Mammary epithelial cell (primary cell): ENCODE results near the gene RRBP1.

GRCh38 chr20:17556823-17557256, 13.0 kb upstream of the DSTN start:
- CAGE, long polyA plus RNA: no peak
- RRBS: no CpG with 5 or more reads among the region's 5 CpGs

GRCh38 chr20:17562618-17563137, 7.2 kb upstream of the DSTN start:
- CAGE, long polyA plus RNA: no peak
- RRBS: no CpG with 5 or more reads among the region's 3 CpGs

DNA sequence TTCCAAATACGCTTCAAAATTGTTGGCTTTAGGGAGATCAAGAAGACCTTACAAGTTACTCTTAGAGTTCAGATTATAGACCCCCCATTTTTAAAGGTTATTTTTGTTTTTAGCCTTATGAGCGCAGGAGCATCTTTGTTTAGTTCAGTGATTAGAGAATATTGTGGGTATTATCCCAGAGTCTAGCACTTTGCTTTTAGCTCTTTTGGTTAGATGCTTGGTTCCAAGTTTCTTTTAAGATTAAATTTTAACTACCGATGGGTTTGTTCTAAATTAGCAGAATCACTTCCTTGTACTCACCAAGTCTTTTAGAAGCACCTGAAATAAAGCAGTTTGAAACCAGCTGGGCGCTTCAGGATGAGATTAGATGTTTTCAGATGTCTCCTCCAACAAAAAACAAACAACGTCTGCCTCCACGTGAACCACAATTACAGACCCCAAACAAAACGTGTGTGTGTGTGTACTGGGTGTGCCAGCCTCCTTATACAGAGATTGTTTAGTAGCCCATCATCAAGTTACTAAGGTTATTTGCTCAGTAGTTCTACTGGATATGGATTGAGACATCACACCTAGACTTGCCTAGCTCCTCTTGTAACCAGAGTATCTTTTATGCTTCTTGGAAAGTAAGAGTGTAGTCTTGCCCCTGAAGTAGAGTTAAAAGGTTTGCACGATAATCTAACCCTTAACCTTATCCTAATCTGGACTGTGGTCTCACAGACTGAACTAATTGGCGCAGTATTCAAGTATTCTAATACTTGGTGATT, 2.2 kb downstream of the DSTN start:
- CAGE, long polyA plus RNA: no peak
- RRBS: no CpG with 5 or more reads among the region's 9 CpGs

DNA sequence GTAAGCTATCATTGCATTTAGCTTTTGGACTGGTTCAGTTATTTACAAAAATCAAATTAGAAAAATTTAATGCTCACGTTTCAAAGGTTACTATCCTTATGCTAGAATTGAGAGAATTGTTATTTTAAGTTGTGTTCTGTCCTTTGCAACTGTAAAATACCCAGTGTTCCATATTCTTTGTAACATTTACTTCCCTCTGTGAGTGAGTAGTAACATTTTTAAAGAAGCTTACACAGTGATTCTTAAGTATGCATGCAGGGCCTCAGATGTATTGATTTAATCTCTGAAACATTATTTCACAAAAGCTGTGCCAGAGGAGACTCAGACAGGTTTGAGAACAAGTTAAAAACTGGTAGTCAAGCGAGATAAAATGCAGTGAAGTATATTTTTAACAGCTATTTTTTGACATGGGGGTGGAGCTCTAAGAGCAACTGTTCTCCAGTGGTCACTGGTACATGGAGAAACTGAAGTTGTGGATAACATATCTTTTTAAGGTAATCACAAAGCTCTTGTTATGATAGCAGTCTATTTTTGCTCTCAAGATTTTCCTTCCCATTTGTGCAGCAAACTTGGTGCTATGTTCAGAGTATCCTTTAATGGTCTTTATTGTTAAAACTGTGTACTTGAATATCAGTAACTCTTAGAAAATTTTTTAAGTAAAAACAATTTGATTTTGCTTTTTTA, 20.3 kb downstream of the DSTN start:
- CAGE, long polyA plus RNA: no peak
- RRBS: no CpG with 5 or more reads among the region's 2 CpGs

DNA sequence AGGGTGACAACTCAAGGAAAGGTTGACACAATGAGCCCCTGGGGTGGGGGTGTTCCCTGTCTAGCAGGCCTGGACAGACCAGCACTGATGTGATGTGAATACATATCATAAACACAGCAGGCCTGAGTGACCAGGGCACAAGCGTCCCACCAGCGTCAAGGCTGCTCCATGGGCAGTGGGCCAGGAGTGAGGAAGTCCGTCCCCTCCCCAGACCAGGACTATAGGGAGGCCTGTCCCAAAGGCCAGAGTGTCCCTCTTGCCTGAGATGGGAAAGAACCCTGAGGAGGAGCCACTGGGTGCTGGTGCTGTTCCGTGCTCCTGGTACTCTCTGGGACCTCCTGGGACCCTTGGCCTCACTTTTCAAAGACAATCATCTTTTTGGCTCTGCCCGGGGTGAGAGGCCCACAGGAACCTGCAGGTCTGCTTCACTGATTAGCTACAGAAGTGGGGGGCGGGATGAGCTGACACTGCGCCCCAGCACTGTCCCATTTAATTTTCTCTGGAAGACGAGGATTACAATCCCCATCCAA, 44.6 kb downstream of the RRBP1 start:
- CAGE, long polyA plus RNA: no peak
- RRBS: no CpG with 5 or more reads among the region's 8 CpGs

- CAGE, long polyA plus RNA: no peak
- RRBS: 14% methylated on average over 9 of the region's 27 CpGs
These were observed 1.9 kb downstream of the RRBP1 start for GRCh38 chr20:17679764-17680876.

GRCh38 chr20:17682071-17682400, at the start of gene RRBP1:
Gene RRBP1, minus strand, starts transcription at chr20:17682242.
- CAGE, long polyA plus RNA: no peak
- RRBS: 1% methylated on average over 33 of the region's 45 CpGs

- CAGE, long polyA plus RNA: no peak
- RRBS: no CpG with 5 or more reads among the region's 2 CpGs
These were observed 96.4 kb downstream of the BANF2 start for GRCh38 chr20:17796102-17796544.

DNA sequence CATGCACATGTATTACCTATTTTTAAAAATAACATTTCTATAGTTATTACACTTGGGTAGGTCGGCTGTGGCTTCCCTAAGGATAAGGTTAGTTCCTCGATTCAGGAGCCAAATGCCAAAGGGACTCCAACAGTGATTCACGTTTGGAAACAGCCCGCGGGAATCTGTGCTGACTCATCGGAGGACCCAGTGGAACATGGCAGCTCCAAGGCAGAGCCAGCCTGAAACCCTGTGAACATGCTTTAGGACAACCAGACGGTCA, 133.4 kb downstream of the SNX5 start:
- CAGE, long polyA plus RNA: no peak
- RRBS: no CpG with 5 or more reads among the region's 7 CpGs

- CAGE, long polyA plus RNA: no peak
- RRBS: no CpG with 5 or more reads among the region's 20 CpGs
These were observed 132.3 kb downstream of the SNX5 start for GRCh38 chr20:17836134-17836932.

GRCh38 chr20:17854034-17854761, 114.4 kb downstream of the SNX5 start:
- CAGE, long polyA plus RNA: no peak
- RRBS: no CpG with 5 or more reads among the region's 5 CpGs

DNA sequence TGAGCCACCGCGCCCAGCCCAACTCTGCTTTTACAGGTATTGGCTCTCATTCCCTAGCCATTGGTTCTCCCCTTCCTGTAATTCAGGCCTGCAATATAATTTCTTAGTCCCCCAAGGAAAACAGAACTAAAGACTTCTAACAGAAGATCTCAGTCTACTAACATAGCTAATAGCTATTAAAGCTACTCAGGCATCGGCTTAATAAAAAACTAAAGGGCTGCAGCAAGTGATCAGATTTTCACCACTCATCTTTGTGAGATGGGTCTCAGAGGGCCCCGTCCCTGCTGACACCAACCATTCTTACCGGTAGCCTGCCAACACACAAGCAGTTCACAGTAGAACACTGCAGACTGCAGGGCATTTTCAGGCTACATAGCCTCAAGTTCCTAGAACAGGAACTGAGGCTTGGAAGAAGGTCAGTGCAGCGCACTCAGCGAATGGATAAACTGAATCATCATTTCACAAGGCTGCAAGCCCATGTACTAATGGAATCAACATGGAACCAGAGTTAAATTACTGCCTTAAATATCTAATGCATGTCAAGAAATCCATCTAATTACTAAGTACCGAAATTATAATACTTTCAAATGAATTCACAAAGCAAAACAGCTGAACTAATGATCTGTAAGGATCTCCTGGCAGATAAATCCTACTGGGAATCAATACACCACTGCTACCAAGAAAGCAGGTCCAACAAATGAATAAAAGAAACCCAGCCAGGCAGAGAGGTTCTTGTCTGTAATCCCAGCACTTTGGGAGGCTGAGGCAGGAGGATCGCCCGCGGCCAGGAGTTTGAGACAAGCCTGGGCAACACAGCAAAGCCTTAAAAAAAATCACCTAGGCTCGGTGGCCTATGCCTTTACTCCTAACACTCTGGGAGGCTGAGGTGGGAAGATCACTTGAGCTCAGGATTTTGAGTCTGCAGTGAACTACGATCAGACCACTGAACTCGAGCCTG, 5.8 kb downstream of the SNX5 start:
- CAGE, long polyA plus RNA: no peak
- RRBS: no CpG with 5 or more reads among the region's 14 CpGs

GRCh38 chr20:17969713-17970421, 1.0 kb downstream of the MGME1 start:
- CAGE, long polyA plus RNA: no peak
- RRBS: 1% methylated on average over 4 of the region's 13 CpGs

GRCh38 chr20:18388728-18389362, 78.0 kb downstream of the DZANK1 start:
- CAGE, long polyA plus RNA: no peak
- RRBS: no CpG with 5 or more reads among the region's 7 CpGs

DNA sequence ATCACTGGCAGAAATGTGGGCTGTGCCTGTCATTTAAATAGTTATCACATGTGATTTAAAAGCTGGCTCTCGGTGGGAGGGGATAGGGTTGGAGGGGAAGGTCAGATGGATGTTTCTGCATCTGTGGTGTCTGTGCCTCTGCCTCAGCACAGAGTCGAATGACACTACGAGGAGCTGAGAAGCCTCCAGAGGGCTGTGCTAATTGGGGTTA, 73.7 kb upstream of the SCP2D1 start:
- CAGE, long polyA plus RNA: no peak
- RRBS: no CpG with 5 or more reads among the region's 3 CpGs

- CAGE, long polyA plus RNA: no peak
- RRBS: no CpG with 5 or more reads among the region's 2 CpGs
These were observed 18.2 kb upstream of the SCP2D1 start for GRCh38 chr20:18795465-18795728.

DNA sequence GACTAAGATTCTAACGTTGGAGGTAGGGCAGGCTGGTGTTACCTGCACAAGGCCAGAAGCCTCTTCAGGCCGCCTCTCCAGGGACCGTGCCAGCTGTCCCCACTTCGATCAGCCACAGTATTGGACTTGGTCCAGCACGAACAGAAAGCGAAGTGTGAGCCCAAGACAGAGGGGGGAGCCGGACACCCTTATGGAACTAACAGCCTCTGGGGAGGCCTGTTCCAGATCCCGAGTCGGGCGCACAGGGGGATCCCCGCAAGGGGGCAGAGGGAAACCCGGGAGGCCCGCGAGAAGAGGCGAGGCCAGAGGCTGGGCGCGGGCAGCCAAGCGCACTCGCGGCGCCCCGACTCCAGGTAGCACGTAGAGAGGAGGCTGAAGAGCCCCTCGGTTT, 860 bp upstream of the SLC24A3 start:
- CAGE, long polyA plus RNA: no peak
- RRBS: 4% methylated on average over 3 of the region's 24 CpGs

DNA sequence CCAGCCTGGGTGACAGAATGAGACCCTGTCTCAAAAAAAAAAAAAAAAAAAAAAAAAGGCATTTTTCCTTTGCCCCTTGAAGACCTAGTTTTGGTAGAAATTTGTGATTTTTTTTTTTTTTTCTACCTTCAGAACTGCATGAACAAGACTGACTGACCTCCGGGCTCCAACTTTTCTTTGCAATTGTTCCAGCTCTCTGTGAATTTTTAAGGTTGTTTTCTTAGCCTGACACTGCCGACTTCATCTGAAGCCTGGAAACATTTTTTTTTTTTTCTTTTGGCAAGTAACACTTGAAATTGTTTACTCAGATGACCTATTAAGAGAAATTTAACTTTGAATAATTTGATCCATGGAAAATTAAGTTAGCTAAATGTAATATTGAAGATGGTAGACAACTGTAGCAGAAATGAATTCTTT, 73.0 kb downstream of the SLC24A3 start:
- CAGE, long polyA plus RNA: no peak
- RRBS: no CpG with 5 or more reads among the region's 2 CpGs

- CAGE, long polyA plus RNA: no peak
- RRBS: no CpG with 5 or more reads among the region's 11 CpGs
These were observed 116.1 kb downstream of the SLC24A3 start for GRCh38 chr20:19328352-19329194.

DNA sequence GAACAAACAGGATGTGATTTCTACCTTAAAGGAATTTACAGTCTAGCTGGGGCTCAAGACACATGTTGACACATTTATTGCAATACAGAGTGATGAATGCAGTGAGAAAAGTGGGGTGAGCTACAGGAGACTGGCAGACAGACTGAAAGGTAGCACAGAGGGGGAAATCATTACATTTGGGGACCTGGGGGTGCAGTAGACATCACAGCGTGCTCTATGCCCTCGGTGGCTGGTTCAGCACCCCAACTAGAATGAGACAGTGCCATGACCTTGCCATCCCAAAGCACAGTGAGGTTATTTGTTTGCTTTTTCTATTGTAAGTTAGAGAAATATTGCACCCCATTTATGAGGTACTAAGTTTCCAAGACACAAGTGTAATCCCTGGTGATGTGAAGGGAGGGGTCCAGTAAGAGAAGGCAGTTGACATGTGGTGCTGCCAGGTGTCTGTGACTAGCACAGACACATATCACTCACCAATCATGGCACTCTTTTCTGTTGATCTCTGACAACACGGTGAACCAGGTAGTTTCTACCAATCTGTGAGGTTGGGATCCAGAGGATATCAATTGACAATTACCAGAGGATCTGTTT, 194.2 kb downstream of the SLC24A3 start:
- CAGE, long polyA plus RNA: no peak
- RRBS: no CpG with 5 or more reads among the region's 3 CpGs